Gastrocnemius medialis (tissue), 3 donors: ENCODE measurements around the genes ADCY1 and CCDC201.

- PRO-cap: no peak
- RAMPAGE, long total RNA, 3 experiments: no peak in any of the 3 experiments
These were observed 4.1 kb downstream of the TBRG4 start for GRCh38 chr7:45107318-45107957.

DNA sequence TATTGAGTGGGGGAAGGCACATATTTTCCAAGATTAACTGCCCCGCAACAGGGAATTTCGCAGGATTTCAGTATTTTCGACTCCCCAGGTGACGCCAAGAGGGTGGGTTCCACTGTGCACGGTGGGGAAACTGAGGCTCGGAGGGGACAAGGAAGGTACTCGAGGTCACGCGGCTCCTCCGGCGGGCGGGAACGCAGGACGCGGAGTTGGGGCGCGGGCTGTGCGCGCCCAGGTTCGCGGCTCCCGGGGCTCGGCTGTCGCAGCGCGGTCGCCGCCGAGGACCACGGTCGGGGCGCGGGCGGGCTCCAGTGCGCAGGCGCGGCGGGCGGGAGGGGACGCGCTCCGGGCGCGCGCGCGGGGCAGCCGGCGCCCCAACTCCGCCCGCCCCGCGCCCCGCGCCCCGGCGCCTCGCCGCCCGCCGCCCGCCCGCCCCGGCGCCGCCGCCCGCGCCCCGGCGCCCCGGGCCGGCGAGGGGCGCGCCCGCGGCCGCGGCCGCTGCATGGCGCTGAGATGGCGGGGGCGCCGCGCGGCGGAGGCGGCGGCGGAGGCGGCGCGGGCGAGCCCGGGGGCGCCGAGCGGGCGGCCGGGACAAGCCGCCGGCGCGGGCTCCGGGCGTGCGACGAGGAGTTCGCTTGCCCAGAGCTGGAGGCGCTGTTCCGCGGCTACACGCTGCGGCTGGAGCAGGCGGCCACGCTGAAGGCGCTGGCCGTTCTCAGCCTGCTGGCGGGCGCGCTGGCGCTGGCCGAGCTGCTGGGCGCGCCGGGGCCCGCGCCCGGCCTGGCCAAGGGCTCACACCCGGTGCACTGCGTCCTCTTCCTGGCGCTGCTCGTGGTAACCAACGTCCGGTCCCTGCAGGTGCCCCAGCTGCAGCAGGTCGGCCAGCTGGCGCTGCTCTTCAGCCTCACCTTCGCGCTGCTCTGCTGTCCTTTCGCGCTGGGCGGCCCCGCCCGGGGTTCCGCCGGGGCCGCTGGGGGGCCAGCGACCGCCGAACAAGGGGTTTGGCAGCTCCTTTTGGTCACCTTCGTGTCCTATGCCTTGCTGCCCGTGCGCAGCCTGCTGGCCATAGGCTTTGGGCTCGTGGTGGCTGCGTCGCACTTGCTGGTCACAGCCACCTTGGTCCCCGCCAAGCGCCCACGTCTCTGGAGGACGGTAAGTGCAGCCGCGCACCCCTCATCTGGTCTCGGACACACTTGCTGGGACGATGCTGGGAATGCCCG lies at the start of gene ADCY1:
ADCY1 (plus strand) TSS at position 335 of the 1,217 bp plus-strand sequence.
- PRO-cap: bidirectional peak, plus-strand start at position 335 of the sequence, minus-strand start at position 303 of the sequence
- RAMPAGE, long total RNA, 3 experiments: no peak in any of the 3 experiments

- PRO-cap: no peak
- RAMPAGE, long total RNA, 3 experiments: no peak in any of the 3 experiments
These were observed 145.5 kb downstream of the ADCY1 start for GRCh38 chr7:45719532-45720217.

GRCh38 chr7:45872951-45873251 lies at the start of gene CCDC201:
CCDC201 (minus strand) TSS chr7:45873082.
- PRO-cap: no peak
- RAMPAGE, long total RNA, 3 experiments: no peak in any of the 3 experiments

- PRO-cap: no peak
- RAMPAGE, long total RNA, 3 experiments: no peak in any of the 3 experiments
These were observed 1.2 kb downstream of the IGFBP1 start for GRCh38 chr7:45889285-45890049.

DNA sequence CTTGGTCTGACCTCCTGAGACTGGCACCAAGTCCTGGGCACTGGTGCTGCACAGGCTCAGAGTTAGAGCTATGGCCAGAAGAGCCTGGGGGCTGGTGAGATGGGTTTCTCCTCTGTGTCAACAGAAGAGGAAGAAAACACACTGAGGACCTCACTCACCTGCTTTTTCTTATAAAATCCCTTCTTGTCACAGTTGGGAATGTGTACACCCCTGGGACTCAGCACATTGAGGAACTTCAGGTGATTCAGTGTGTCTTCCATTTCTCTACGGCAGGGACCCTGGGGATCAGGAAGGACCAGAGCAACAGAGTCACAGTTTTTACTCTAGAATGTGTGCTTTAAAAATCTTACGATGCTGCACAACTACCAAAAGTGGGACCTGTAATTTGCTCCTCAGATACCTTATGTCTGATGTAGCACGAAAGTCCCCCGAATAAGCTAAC lies 4.7 kb downstream of the IGFBP3 start:
- PRO-cap: no peak
- RAMPAGE, long total RNA, 3 experiments: no peak in any of the 3 experiments

DNA sequence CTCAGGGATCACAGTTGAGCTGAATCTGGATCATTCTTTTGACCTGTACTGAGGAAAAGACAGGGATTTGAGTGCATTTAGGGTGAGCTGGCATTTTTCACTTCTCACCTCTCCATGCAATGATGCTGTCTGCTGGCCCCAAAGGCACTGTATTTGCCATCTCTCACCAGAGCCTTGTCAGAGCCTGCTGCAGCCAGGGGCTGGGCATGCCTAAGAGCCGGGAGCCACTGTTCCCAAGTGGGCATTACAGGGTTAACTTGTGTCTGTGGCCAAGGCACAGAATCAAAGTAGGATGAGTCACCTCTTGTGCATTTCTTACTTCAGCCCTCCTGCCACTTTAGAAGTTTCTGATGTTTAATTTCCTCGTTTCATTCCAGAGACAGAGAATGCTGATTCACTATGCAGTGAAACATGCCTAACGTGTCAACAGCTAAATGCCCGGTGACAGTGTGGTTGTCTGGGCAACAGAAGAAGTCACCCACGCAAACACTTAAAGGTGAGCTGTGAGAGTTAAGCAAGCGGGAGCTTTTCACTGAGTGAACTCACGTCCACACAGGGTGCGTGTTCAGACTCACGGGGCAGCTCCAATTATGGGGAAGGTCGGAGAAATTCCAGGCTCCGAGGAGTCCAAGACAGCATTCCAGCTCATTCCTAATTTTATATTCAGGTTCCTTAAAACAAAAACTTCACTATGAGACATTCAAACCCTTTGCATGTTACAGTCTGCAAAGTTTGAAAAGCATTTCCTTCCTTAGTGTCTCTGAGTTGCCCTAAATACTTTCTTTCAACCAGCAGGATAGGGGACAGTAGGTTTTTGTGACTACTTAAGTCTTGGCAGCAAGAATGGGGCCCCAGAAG lies 57.1 kb upstream of the IGFBP3 start:
- PRO-cap: no peak
- RAMPAGE, long total RNA, 3 experiments: no peak in any of the 3 experiments

DNA sequence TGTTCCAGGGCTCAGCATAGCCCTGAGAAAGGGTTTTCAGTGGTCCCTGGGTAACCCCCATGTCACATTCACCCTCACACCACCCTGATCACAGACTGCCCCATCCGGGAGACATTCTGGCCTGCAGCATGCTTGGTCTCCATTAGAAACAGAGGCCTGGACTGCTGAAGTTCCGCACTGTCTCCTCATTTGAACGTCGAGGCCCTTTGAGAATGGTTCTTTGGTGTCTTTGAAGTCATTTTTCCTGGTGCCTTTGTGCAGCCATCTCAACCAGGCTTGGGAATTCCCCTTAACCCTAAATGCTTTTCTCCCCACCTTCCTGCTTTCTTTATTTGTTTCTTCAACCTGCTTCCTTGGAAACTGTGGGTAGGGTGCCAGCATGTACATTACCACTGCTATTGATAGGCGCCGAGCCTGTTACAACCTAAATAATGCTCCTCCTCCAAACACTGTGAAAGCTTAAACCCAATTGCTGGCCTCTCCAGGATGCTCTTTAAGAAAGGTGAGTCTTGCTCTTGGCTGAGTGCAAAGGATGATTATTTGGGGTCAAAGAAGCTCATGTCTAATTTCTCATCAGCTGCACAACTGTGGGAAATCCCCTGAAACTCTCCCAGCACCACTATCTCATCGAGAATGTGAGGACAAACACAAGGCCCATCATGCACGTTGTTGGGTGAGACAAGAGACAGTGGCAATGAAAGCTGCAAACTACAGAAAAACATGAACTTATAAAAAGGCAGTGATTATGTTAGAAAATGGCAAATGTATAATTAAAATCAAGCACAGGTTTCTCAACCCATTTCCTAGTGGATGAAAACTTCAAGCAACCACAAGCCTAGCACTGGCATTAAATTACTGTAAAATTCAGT lies 285.4 kb upstream of the IGFBP3 start:
- PRO-cap: no peak
- RAMPAGE, long total RNA, 3 experiments: no peak in any of the 3 experiments

DNA sequence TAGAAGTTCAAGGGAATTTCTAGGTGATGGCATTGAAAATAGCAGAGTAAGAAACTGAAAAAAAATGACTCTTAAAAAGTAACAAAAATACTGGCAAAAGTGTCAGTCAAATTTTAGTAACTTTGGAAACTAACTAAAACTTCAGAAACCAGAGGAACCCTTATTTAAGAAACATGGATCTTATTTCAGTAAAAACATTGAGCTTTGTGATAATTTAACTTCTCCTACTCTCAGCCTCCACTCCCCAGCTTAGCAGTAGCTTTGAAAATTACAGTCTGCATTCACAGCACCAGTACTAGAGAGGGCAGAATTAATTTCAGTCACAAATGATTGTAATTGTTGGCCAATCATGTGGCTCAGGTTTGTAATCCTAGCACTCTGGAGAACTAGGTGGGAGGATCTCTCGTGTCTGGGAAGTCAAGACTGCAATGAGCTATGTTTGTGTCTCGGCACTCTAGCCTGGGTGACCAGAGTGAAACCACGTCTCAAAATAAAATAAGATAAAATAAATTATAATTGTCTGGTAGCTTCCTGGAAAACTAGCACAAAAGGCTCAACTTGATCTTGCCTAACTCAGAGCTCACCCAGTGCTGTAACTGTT lies 621.0 kb downstream of the TNS3 start:
- PRO-cap: no peak
- RAMPAGE, long total RNA, 3 experiments: no peak in any of the 3 experiments

DNA sequence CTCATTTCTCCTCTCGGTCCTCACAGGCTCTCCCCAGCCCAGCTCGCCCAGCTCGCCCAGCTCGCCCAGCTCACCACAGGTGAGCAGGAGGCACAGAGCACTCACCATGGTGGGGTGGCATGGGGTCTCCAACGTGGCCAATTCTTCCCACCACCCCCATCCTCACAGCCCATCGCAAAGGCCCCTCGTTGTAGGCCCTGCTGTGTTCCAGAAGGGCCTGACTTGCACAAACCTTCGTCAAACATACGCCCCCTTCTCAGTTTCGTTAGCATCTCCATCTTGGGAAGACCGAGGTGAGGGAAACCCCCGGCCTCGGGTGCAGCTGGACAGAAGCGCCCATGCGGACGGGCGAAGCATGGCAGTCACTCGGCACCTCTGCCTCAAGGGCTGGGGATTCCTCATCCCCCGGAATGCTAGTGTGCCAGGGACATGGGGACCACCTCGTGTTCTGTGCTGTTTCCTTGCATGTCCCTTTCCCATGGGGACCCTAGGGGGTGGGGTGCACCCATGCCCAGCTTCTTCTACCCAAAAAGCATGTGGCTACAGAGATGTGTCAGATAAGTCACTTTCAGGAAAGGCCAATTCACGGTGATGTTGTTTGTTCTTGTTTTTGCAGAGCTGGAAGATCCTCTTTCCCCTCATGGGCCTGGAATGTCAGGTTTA lies 304.5 kb downstream of the TNS3 start:
- PRO-cap: no peak
- RAMPAGE, long total RNA, 3 experiments: no peak in any of the 3 experiments

- PRO-cap: no peak
- RAMPAGE, long total RNA, 3 experiments: no peak in any of the 3 experiments
These were observed 266.5 kb downstream of the TNS3 start for GRCh38 chr7:47315315-47315903.

DNA sequence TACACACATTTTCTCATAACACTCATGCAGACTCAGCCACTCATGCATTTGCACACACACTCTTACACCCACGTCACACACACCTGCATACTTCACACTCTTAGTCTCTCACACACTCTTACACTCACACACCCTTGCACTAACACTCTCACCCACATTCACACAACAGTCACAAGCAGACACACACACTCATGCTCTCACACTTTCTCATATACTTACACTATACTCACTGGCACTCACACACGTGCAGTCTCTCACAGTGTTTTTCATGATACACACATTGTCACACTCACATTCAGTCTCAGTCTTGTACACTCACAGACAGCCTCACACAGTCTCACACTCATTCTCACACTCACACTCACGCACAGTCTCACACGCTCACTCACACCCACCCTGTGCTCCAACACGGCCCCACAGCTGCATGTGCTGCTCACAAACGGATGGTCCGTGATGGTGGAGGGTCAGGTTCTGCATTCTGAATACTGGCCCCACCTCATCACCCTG lies 229.8 kb downstream of the TNS3 start:
- PRO-cap: no peak
- RAMPAGE, long total RNA, 3 experiments: no peak in any of the 3 experiments

- PRO-cap: no peak
- RAMPAGE, long total RNA, 3 experiments: no peak in any of the 3 experiments
These were observed 226.9 kb downstream of the TNS3 start for GRCh38 chr7:47354707-47355648.

DNA sequence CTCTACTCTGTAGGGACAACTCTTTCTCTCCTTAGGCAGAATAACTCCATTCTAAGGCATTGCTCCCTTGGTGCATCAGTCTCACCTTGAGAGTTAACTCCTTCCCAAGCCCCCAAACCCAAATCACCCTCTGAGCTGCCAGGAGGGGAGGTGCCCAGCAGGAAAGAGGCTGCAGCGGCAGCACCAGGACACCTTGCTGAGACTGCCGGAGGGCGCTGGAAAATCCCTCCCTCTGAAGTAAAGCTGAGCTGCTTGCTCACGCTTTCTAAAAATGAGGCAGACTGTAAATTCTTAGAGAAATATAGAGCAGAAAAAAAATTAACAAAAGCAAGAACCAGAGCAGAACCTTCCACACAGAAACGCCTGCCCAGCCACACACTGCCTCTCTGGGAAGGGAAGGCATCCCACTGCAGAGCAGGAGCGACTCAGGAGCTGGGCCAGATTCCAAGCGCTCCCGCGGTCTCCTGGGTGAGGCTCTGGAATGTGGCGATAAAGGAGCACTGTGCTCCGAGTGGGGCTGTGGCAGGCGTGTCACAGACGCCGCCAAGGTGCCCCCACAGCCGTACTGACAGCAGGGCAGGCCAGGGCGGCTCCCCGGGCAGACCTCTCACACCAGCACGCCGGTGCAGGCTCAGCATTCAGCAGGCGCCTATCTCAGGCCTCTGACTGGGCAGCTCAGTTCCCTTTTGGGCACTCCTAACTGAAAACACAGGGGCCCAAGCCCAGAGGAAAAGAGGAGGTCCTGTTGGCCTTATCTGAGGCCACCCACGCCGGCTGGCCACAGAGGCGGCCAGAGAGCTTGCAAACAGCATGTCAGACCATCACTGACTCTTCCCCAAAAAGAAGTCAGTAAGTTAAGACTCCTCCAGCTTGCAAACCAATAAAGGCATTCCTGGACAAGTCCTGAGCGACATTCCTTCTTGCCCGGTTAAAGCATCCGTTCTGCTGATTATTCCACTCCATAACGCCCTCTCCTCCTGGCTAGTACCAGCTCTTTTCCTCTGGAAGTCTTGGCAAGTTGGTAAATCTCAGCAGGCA lies 202.0 kb downstream of the TNS3 start:
- PRO-cap: no peak
- RAMPAGE, long total RNA, 3 experiments: no peak in any of the 3 experiments

- PRO-cap: no peak
- RAMPAGE, long total RNA, 3 experiments: no peak in any of the 3 experiments
These were observed 201.0 kb downstream of the TNS3 start for GRCh38 chr7:47380749-47381449.

GRCh38 chr7:47481088-47481547 lies 100.8 kb downstream of the TNS3 start:
- PRO-cap: no peak
- RAMPAGE, long total RNA, 3 experiments: no peak in any of the 3 experiments

DNA sequence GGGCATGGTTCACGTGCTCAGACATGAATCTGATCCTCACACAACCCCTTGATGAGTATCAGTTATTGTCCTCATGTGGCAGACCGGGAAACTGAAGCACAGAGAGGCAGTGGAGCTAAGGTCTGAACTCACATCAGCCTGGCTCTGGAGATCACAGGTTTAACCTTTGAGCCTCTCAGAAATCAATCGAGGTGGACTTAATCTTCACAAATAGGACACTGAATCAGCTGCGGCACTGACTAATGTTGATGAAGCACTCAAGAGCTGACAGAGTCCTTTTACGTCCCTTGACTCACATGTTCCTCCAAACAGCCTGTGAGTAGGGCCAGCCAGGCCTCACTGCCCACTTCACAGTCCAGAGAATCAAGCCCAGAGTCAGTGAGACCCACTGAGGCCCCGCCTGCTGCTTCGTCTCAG lies 63.2 kb downstream of the TNS3 start:
- PRO-cap: no peak
- RAMPAGE, long total RNA, 3 experiments: no peak in any of the 3 experiments

GRCh38 chr7:47520080-47521062 lies 61.5 kb downstream of the TNS3 start:
- PRO-cap: no peak
- RAMPAGE, long total RNA, 3 experiments: no peak in any of the 3 experiments

DNA sequence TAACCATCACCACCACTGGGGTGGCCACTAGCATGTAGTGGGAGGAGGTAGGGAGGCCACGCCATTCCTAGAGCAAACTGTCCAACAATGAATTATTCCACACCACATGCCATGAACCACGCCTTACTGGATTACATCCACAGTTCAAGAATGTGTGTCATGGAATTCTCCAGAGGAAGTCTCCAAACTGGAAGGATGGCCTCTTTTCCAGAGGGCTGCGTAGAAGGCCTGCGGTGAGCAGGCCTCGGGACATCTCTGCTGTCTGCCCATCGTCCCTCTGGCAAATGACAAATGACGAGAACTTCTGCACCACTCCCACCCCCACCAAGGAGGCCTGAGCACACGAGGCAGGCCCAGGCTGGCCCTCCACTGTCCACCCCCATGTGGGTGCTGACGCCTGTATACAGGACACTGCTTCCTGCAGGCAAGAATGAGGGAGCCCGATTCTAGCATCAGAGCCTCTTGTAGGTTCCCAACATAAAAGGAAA lies 24.1 kb downstream of the TNS3 start:
- PRO-cap: no peak
- RAMPAGE, long total RNA, 3 experiments: no peak in any of the 3 experiments

- PRO-cap: no peak
- RAMPAGE, long total RNA, 3 experiments: no peak in any of the 3 experiments
These were observed 40.4 kb upstream of the TNS3 start for GRCh38 chr7:47622108-47622852.